GM23338 (cell line): ENCODE results near the genes CYB561 and STRADA.

DNA sequence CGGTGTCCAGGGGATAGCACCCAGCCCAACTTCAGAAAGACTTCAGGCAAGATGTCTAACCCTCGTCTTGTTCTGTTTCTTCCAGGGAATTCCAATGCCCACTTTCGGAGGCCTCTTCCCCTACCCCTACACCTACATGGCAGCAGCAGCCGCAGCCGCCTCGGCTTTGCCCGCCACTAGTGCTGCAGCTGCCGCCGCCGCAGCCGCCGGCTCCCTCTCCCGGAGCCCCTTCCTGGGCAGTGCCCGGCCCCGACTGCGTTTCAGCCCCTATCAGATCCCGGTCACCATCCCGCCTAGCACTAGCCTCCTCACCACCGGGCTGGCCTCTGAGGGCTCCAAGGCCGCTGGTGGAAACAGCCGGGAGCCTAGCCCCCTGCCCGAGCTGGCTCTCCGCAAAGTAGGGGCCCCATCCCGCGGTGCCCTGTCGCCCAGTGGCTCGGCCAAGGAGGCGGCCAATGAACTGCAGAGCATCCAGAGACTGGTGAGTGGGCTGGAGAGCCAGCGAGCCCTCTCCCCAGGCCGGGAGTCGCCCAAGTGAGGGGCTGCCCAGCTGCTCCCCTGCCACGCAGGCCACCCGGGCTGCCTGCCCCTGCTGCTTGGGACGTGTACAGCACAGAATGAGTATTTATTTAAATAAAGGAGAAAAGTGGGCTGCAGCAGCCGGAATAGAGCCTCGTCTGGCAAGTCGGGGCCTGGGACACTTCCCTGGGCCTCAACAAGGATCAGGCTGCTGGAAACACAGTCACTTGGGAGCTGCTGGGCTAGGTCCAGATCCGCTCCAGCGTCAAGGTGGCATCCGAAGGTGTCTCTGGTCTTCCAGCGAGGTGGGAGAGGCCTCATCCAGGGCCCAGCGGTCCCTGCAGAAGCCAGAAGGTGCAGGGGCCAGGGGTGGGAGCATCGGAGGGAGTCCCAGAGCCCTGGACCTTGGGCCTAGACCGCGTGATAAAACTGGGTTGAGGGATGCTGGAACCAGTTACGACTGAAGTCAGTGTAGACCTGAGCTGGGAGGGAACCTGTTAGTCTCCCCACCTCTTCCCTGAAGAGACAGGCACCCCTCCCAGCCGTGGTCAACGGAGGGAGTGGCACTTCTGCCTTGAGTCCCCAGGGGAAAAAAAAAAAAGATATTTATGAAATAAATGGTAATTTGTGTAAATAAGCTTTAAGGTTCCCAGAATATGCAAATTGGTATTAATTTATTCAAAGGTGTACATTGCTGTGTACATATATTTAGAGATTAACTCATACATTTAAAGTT, 8.8 kb downstream of the TBX2 start:
- PRO-cap, result no peak
- RAMPAGE, long total RNA, result no peak

GRCh38 chr17:62470746-62471228, 7.8 kb upstream of the TLK2 start:
- PRO-cap, result unidirectional peak, minus-strand start at chr17:62470989
- RAMPAGE, long total RNA, result no peak

- PRO-cap, result no peak
- RAMPAGE, long total RNA, result no peak
Observed at GRCh38 chr17:62564684-62565185, 62.7 kb upstream of the MRC2 start.

GRCh38 chr17:62616275-62616678, 11.2 kb upstream of the MRC2 start:
- PRO-cap, result no peak
- RAMPAGE, long total RNA, result no peak

DNA sequence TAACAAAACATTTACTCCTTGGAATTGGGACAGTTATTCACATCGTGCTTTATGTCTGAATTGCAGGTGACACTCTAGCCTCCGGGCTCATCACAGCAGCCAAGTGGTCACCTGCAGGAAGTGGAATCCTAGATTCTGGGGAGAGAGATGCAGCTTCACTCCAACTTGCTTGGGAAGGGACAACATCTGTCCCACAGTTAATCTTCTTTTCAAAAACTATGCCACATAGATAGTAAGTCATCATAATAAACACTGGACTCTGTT, 17.4 kb downstream of the MARCHF10 start:
- PRO-cap, result no peak
- RAMPAGE, long total RNA, result no peak

DNA sequence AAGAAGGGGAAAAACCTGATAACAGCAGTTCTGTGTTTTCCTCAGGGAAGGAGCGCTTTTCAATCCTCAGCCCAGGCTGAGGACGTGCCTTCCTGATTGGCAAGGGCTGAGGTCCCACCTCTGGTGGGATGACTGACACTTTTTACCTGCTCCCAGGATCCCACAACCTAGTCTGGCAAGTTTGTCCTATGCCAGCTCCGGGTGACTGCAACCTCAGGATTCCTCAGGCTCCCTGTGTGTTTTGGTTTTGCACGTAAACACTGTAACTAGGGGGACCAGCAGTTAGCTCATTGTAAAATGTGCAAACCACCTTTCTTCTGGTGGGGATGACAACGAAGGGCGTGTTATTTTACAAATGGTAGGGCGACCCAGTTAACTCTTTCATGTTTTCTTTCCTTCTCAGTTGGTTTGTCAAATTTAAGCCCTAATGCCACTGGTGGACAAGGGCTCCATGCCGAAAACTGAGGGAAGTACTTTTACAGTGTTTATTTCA, 7.5 kb downstream of the MARCHF10 start:
- PRO-cap, result bidirectional peak, plus-strand start at position 309 of the sequence, minus-strand start at position 174 of the sequence
- RAMPAGE, long total RNA, result no peak

- PRO-cap, result no peak
- RAMPAGE, long total RNA, result no peak
Observed at GRCh38 chr17:63420459-63421268, 25.4 kb downstream of the CYB561 start.

- PRO-cap, result no peak
- RAMPAGE, long total RNA, result no peak
Observed at GRCh38 chr17:63431784-63432964, 13.9 kb downstream of the CYB561 start.

DNA sequence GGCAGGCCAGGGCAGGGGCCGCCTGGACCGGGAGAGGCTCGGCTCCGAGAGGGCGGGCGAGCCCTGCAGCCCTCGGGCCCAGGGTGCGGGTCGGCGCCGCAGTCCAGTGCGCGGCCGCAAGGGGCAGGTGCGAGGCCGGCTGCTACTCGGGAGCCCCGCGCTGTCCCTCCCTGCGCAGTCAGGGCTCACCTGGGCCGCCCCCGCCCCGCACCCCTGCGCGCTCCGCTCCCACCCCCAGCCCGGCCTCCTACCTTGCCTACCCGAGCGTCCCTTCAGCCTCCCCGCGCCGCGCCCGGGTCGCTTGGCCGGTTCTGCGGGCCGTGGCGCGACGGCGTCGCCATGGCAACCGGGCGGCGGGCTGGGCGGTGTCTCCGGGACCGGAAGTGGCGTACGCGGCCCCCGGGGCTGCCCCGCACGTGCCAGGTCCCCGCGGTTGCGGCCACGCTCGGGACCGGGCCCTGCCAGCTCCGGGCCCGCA, at the start of gene CYB561:
Gene CYB561 (minus strand): TSS at position 313 of the 478 bp plus-strand sequence.
- PRO-cap, result bidirectional peak, plus-strand start at position 415 of the sequence, minus-strand start at position 95 of the sequence
- RAMPAGE, long total RNA, result no peak

GRCh38 chr17:63478666-63479557, 2.1 kb downstream of the ACE start:
- PRO-cap, result bidirectional peak, plus-strand start at chr17:63479148, minus-strand start at chr17:63479029
- RAMPAGE, long total RNA, result no peak

- PRO-cap, result no peak
- RAMPAGE, long total RNA, result no peak
Observed at GRCh38 chr17:63668853-63669350, 31.0 kb downstream of the LIMD2 start.

- PRO-cap, result no peak
- RAMPAGE, long total RNA, result no peak
Observed at GRCh38 chr17:63706147-63706613, 6.3 kb upstream of the LIMD2 start.

DNA sequence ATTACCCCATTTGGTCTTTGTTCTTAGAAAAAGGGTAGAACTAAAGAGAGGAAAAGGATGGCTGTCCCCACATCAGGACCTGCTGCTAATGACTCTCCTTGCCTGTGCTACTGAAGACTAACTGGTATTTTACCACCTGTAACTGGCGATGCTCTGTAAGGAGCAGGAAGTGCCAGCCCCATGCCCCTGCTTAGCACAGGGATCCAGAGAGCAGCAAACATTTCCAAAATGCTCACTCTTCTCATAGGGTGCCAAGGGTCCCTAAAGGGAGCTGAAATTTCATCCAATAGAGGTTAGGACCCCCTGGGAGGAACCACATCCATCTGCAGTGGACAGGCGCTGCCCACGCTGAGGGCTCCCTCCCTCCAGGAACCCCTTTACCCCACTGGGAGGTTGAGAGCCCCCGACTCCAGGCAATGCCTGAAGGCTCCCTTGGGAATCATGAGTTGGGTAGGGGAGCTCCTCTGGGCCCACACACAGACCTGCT, 6.9 kb upstream of the LIMD2 start:
- PRO-cap, result no peak
- RAMPAGE, long total RNA, result no peak

GRCh38 chr17:63741213-63742074, at the start of gene STRADA:
Gene STRADA (minus strand): TSS chr17:63741799.
- PRO-cap, result bidirectional peak, plus-strand start at chr17:63741551, minus-strand start at chr17:63741421; bidirectional peak, plus-strand start at chr17:63741791, minus-strand start at chr17:63741796; bidirectional peak, plus-strand start at chr17:63741983, minus-strand start at chr17:63741875
- RAMPAGE, long total RNA, result no peak

- PRO-cap, result no peak
- RAMPAGE, long total RNA, result no peak
Observed at GRCh38 chr17:63821961-63822220, 5.3 kb upstream of the PSMC5 start.

- PRO-cap, result no peak
- RAMPAGE, long total RNA, result no peak
Observed at GRCh38 chr17:63930343-63930876, 1.7 kb downstream of the CD79B start.

GRCh38 chr17:64007972-64008443, 9.9 kb downstream of the PRR29 start:
- PRO-cap, result no peak
- RAMPAGE, long total RNA, result no peak

GRCh38 chr17:64016463-64016903, 4.0 kb downstream of the ICAM2 start:
- PRO-cap, result unidirectional peak, plus-strand start at chr17:64016752
- RAMPAGE, long total RNA, result no peak

GRCh38 chr17:64022616-64023250, 2.3 kb upstream of the ICAM2 start:
- PRO-cap, result no peak
- RAMPAGE, long total RNA, result no peak

DNA sequence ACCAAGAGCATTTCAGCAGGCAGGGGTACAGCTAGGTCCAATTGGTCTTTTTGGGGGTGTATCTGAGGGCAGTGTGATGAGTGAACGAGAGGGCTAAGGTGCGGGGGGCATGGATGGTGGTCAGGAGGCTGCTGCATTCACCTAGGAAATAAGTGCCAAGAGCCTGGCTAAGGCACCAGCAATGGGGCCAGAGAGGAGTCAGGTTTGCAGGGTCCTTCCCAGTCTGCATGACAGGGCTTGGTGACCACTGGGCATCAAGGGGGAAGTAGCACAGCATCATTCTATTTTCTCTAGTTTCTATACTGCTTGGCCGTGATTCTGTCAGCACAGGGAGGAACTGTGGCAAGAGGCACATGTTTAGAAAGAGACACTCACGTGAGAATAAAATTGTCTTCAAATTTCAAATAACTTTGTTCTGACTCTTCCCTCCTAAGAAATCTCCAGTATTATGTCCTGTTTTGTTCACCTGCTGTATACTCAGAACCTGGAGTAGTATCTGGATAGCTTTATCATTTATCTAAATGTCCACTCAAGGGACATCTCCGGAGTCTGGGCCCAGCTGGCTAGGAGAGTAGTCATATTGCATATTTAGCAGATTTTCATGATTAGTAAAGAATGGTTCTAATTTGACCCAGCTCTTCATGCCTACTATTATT, 37.8 kb downstream of the ERN1 start:
- PRO-cap, result no peak
- RAMPAGE, long total RNA, result no peak